Right lobe of liver (tissue), 4 donors: ENCODE measurements around a stretch of chr10.

DNA sequence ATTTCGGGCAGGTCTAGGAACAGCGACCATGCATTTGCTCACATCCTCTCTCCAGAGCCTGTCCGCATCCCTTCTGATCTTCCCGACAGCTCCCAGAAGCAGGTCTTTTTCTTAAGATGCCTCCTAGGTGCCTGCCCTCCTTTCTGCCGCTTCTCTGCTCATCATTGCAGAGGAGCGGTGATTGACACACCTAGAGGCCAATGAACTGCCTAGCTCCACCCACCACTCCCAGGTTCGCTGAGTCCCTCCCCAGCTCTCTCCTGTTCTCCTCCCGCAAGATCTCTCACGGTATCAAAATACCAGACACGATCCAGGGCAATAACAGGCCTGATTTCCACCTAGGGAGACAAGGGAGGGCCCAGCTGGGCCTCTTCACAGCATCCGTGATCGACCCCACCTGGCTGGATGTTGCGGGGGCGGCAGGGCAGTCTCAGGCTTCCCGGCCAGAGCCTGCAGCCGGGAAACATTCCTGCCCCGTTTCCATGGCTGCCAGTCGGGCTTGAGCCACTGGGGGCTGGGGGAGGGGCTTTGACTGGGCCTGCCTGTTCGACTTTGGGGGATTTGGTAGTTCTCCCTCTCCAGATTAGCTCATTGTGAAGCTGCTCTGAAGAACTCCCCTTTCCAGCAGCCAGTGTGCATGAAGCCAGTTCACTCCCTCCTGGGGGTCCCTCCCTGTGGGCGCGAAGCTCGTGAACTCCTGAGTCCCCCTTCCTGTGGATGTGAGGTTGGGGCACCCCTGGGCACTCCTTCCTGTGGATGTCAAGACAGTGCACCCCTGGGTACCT, 373.5 kb downstream of the RPS24 start:
- PRO-cap, 4 experiments, result no peak in any of the 4 experiments
- RAMPAGE, long total RNA, 2 experiments, result no peak in any of the 2 experiments

DNA sequence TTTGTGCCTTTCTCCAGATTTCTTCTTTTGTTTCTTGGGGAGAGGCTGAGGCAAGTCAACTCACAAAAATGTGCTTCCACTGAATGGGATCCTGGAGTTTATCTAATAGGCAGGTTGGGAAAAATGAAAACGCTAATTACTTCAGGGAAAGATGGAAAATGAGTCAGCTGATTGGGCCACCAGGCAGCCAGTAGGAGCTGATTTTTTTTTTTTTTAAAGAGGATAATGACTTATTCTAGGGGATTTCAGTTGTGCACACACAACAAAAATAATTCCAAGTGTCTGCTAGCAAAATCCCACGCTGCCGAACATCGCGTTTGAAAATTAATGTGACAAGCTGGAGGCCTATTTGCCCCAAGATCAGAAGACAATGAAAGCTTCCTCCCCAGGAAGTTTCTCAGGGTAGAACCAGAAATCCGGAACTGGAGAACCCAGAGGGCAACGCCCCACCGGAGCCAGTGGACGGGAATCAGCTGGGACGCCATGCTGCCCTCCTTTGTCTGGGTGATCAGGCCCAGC, 412.7 kb upstream of the ZMIZ1 start:
- PRO-cap, 4 experiments, result no peak in any of the 4 experiments
- RAMPAGE, long total RNA, 2 experiments, result no peak in any of the 2 experiments

DNA sequence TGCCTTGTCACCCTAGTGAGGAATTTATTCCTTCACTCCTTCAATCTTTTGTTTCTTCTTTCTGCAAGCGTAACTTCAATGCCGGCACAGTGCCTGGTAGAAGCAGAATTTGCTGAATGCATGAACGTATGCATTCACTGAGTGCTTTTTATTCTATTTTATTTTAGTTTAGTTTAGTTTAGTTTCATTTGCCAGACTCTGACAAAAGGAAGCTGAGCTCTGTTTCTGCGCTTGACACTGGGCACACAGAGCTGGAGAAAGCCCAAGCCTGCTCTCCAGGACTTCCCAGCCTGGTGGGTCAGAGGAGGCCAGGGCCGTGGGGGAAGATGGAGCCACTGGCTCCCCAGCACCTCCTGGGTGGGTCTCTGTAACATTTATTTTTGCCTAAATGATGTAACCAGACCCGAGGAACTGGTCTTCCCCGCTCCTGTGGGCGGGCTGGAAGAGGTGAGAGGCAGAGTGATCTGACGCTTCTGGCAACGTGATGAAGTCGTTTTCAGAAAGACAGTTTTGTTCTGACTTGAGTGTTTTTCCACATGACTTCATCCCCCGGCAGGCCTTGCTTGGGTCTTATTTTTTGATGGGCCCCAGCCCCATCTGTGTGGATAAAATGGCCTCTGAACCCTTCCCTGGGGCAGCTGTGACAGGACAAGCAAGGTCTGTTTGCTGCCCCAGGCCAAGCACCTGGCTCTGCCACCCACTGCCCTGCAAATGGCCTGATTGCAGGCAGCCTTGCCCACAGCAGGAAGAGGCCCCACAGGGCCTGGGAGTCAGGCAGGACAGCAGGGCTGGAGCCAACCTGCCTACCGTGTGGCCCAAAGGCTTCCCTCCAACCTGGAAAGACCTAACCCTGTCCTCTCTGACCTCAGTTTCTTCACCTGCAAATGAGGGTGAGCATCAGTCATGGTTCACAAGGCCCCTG, 305.0 kb upstream of the ZMIZ1 start:
- PRO-cap, 4 experiments, result no peak in any of the 4 experiments
- RAMPAGE, long total RNA, 2 experiments, result no peak in any of the 2 experiments

GRCh38 chr10:78950948-78951301, 117.8 kb upstream of the ZMIZ1 start:
- PRO-cap, 4 experiments, result peak in 2 of 4 experiments; most common minus-strand start chr10:78951241 (in 2)
- RAMPAGE, long total RNA, 2 experiments, result no peak in any of the 2 experiments

DNA sequence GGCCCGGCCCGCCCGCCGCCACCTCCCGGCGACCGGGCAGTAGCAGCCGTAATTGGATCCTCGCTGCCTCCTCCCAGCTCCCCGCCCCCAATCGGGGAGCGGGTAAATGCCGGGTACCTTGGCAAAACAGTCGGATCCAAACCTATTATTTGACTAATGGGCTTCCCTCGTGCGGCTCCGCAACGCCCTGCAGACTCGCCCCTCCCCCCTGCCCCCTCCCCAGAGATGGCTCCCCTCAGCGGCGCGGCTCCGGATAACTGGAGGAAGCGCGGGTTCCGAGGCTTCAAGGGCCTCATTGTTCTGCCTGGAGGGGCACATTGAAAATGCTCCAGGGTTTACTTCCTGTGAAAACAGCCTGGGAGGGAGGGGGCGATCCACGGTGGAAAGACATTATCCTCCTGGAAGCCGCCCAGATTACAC, 94.8 kb upstream of the ZMIZ1 start:
- PRO-cap, 4 experiments, result peak in 4 of 4 experiments; most common plus-strand start position 145 of the sequence (in 2); most common minus-strand start position 259 of the sequence (in 3)
- RAMPAGE, long total RNA, 2 experiments, result no peak in any of the 2 experiments

- PRO-cap, 4 experiments, result no peak in any of the 4 experiments
- RAMPAGE, long total RNA, 2 experiments, result no peak in any of the 2 experiments
Observed at GRCh38 chr10:79023026-79023812, 45.5 kb upstream of the ZMIZ1 start.

DNA sequence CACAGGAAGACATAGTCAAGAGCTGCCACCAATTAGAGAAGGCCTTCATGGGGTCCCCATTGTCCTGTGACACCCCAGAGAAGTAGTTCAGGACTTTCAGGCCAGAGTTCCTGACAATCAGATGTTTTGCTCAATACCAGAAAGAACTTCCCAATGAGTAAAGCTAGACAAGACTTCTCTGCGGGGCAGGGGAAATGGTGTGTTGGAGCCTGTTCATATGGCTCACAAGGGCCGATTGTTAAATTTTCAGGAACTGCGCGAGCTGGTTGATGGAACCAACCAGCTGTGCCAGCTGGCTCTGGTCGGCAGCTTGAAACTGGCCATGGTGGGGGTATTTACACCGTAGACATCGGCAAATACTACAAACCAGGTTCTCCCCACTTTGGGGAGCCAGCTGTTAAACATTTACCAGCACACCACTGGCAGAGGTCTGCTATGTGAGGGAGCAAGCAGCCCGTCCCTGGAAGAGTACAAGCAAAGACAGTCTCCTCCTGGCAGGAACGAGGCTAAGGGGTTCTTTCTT, 9.0 kb upstream of the ZMIZ1 start:
- PRO-cap, 4 experiments, result peak in 3 of 4 experiments; most common plus-strand start position 452 of the sequence (in 2); most common minus-strand start position 237 of the sequence (in 3)
- RAMPAGE, long total RNA, 2 experiments, result no peak in any of the 2 experiments

- PRO-cap, 4 experiments, result peak in 1 of 4 experiments; most common plus-strand start chr10:79076894 (in 1)
- RAMPAGE, long total RNA, 2 experiments, result no peak in any of the 2 experiments
Observed at GRCh38 chr10:79076843-79077383, 8.1 kb downstream of the ZMIZ1 start.

DNA sequence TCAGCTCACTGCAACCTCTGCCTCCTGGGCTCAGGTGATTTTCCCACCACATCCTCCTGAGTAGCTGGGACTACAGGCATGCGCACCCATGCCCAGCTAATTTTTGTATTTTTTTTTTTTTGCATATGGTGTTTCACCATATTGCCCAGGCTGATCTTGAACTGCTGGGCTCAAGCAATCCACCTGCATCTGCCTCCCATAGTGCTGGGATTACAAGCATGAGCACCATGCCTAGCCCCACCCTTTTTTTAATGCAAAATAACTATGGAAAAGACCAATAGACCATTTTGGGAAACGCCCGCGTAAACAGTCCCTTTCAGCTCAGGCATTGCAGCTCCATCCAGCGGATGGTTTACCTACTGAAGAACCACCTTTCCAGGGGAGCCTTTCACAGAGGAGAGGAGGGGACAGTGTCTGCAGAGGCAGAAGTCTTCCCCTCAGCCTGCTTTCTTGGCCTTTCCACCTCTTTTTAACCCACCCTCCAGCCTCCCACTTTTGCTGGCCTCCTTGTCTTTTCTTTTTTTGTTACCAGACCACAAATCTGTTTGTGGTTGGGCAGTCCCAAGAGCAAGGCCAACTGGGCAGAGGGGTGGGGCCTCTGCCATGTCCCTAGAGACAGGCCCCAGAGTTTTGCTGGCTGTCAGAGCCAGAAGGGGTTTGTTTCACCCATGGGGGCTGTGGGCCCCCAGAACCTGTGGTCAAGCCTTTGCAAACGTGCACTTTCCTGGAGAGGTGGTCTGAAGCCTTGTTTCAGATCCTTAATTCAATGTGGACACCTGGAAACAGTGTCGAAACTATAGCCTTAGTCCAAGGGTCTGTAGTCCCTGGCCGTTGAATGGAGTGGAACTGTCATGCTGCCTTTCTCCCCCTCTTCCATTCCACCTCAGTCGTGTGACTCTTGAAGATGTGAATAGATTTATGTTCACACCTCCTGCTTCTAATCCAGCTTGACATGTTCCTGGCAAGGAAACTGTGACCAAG, 10.1 kb downstream of the ZMIZ1 start:
- PRO-cap, 4 experiments, result no peak in any of the 4 experiments
- RAMPAGE, long total RNA, 2 experiments, result no peak in any of the 2 experiments

- PRO-cap, 4 experiments, result peak in 4 of 4 experiments; most common plus-strand start chr10:79088481 (in 1); most common minus-strand start chr10:79088398 (in 4)
- RAMPAGE, long total RNA, 2 experiments, result no peak in any of the 2 experiments
Observed at GRCh38 chr10:79087368-79088776, 19.1 kb downstream of the ZMIZ1 start.

GRCh38 chr10:79137833-79138565, 69.2 kb downstream of the ZMIZ1 start:
- PRO-cap, 4 experiments, result peak in 4 of 4 experiments; most common plus-strand start chr10:79138049 (in 1); most common minus-strand start chr10:79137954 (in 4)
- RAMPAGE, long total RNA, 2 experiments, result no peak in any of the 2 experiments

- PRO-cap, 4 experiments, result no peak in any of the 4 experiments
- RAMPAGE, long total RNA, 2 experiments, result no peak in any of the 2 experiments
Observed at GRCh38 chr10:79145894-79146469, 77.2 kb downstream of the ZMIZ1 start.

DNA sequence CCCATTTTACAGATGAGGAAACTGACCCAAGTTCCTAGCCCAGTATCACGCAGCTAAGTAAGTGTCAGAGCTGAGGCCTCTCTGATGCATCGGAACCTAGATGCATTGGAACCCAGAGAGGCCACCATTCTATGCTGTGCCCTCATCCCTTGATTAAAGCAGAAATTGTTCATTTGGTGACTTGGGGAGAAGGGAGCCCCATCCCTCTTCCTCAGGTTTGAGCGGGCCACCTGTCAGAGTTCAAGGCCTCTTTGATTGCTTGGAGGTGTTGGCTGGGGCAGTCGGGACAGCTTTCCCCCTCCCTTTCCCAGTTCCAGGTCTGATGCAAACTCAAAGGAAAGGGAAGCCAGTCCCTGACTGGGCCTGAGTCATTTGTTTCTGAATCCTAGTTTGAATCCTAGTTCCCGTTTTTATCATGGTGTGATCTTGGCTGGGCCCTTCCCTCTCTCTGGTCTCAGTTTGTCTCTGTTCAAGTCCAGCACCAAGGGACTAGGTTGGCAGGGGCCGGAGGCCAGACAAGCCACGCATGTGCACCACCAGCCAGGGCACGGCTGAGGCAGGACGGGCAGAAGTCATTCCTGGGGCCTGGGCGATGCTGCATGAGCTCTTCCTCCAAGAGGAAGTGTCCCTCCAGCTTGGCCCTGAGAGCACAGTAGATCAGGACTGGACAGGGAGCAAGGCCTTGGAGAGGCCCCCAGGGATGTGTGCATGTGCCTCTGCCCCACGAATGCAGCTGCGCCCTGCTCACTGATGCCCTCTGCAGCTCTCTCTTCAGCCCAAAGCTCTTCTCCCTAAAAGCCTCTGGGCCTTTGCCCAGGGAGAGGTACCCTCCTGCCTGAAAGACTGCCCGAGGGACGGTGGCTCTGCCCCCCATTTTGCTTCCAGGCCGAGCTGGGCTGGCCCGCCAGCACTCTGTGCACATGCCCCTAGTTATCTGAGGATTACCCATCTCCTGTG, 86.5 kb downstream of the ZMIZ1 start:
- PRO-cap, 4 experiments, result peak in 1 of 4 experiments; most common plus-strand start position 575 of the sequence (in 1); most common minus-strand start position 321 of the sequence (in 1)
- RAMPAGE, long total RNA, 2 experiments, result no peak in any of the 2 experiments

GRCh38 chr10:79178850-79179152, 110.0 kb downstream of the ZMIZ1 start:
- PRO-cap, 4 experiments, result no peak in any of the 4 experiments
- RAMPAGE, long total RNA, 2 experiments, result no peak in any of the 2 experiments

GRCh38 chr10:79201264-79201971, 132.7 kb downstream of the ZMIZ1 start:
- PRO-cap, 4 experiments, result no peak in any of the 4 experiments
- RAMPAGE, long total RNA, 2 experiments, result no peak in any of the 2 experiments

DNA sequence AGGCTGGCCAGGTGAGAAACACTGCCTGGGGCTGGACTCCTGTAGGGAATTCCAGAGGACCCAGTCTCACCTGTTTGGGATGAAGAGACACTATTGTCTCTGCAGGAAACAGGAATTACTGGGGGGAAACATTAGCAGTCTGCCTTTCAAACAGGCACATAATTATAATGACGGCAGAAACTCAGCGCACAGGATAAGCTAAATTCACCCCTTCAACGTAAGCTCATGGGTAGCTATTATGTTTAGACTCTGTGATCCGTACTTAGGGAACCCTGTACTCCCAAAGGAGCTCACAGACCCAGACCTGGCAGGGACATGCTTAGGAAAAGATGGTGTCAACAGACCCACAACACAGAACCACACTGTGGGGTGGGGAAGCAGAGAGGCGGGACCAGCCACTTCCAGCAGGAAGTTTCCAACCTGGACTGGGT, 117.8 kb upstream of the PPIF start:
- PRO-cap, 4 experiments, result no peak in any of the 4 experiments
- RAMPAGE, long total RNA, 2 experiments, result no peak in any of the 2 experiments

DNA sequence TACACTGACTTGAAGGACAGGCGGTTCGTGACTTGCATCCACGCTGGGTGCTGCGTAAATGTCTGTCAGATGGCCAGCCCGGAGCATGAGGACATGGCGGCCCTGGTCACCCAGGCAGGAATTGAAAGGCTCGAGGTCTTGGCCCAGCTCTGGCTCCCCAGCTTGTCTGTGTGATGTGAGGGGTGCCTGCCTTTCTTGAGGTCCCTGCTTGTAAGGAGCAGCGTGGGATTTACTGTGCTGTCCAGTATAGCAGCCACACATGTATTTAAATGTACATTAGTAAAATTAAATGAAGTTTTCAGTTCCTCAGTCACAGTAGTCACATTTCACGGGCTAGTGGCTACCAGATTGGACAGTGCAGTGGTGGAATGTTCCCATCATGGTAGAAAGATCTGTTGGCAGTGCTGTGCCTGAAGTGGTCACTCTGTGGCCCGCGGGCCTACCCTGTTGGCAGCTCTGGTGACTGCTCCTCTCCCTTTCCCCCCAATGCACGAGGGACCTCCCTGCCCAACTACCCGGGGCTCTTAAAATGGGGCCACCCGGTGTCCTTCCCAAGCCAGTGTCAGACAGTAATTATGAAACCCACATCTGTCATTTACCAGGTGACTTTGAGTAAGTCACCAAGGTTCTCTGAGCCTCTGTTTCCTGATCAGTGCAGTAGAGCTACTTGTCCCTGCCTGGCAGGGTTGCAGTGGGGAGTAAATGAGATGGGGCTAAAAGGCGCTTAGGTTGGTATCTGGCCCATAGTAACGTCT, 97.8 kb upstream of the PPIF start:
- PRO-cap, 4 experiments, result peak in 1 of 4 experiments; most common plus-strand start position 657 of the sequence (in 1); most common minus-strand start position 515 of the sequence (in 1)
- RAMPAGE, long total RNA, 2 experiments, result no peak in any of the 2 experiments

- PRO-cap, 4 experiments, result no peak in any of the 4 experiments
- RAMPAGE, long total RNA, 2 experiments, result no peak in any of the 2 experiments
Observed at GRCh38 chr10:79254930-79255911, 92.0 kb upstream of the PPIF start.

- PRO-cap, 4 experiments, result peak in 1 of 4 experiments; most common minus-strand start chr10:79271012 (in 1)
- RAMPAGE, long total RNA, 2 experiments, result no peak in any of the 2 experiments
Observed at GRCh38 chr10:79270593-79271624, 76.4 kb upstream of the PPIF start.

GRCh38 chr10:79284837-79285884, 62.1 kb upstream of the PPIF start:
- PRO-cap, 4 experiments, result no peak in any of the 4 experiments
- RAMPAGE, long total RNA, 2 experiments, result no peak in any of the 2 experiments